GM19240 (cell line): ENCODE measurements around the genes HSPH1 and FRY.

- RRBS = no CpG with 5 or more reads among the region's 7 CpGs
Measured at GRCh38 chr13:30718854-30719529, 16.4 kb upstream of the ALOX5AP start.

- RRBS = no CpG with 5 or more reads among the region's 3 CpGs
Measured at GRCh38 chr13:30739601-30739985, 4.2 kb downstream of the ALOX5AP start.

DNA sequence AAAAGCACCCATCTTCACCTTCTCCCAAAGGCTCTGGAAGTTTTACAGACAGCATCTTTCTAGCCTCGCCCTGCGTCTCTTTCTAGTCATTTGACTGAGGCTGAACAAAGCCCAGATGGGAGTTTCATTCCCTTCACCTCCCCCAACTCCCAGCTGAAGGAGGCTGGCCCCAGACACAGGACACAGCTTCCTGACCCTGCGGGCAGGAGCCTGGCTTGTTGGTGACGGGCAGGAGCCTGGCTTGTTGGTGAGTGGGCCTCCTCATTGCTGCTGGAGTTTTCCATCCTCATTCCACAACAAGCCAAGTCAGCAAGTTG lies 74.8 kb downstream of the ALOX5AP start:
- RRBS = no CpG with 5 or more reads among the region's 4 CpGs

GRCh38 chr13:30835323-30836054 lies 70.6 kb upstream of the MEDAG start:
- RRBS = no CpG with 5 or more reads among the region's 16 CpGs

DNA sequence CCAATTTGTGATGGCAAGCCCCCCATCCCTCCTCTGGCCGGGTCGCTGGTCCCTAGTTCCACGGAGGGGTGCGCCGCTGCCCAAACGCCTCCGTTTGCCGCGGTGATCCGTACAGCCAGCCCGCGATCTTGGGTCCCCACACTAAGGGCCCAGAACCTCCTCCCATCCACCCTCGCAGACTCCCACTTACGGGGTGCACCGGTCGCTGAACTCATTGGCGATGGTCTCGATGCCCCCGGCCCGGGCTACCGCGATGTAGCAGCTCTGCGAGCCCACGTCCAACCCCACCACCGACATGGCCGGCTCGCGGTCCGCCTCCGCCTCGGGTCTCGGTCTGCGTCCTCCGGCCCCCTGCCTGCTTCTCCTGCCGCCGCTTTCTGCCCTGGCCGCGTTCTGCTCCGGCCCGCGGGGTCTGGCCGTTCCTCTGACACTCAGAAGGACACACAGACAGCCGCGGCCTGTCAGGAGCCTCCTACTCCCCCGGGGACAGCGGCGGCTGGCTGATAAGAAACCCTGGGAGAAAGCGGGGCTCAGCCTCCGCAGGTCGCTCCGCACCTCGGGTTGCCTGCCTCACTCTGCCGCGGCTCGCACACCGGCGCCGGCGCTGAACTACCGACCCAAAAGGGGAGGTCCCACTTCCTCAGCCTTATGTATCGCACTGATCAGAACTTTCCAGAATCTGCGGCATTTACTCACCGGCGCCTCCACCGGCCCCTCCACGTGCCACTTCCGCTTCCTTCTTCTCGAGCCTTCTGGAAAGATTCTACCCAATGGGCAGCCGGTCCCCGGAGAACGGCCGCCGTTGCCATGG lies at the start of gene HSPH1:
Gene HSPH1 (minus strand): TSS at position 619 of the 811 bp plus-strand sequence.
- RRBS = 1% methylated on average over 36 of the region's 73 CpGs

DNA sequence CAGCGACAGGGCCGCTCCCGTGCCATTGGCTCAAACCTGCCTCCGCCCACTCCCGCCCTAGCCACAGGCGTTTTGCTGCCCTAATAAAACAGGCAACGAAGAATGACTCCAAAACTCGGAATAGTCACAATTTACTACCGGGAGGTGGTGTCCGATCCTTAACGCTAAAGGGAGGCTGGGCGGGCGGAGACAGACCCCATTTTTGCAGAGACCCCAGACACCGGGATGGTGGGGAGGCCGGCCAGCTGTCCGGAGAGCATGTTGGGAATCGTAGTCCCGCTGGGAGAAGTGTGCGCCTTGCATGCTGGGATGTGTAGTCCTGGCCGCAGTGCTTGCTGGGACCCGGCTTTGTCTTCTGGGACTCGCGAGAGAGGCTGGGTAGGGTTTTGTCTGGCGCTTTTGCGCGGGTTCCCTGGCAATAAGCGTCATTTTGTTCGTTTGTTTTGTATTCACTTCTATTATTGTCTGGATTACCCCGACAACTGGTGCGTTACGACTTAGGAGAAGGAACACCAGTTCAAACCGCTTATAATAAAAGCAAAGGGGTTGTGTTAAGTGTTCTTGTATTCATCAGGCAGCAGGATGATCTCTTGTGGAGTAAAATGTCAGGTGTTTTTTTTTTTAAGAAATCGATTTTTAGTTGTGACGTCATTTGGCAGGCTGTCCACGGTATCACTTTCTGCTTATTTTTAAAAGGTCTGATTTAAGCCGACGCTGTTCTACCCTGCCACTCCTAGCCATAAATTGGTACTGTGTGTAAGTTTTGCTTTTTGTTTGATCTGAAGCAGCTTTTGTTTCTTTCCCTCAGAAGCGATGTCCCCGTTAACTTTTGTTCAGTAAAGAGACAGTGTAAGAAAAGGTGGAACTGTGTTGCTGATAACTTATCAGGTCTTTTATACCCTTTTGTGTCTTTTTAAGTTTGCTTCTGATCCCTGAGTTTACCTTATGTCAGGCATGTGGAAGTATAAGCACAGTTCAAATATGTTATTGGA lies 689 bp upstream of the HSPH1 start:
- RRBS = 1% methylated on average over 9 of the region's 39 CpGs

- RRBS = no CpG with 5 or more reads among the region's 5 CpGs
Measured at GRCh38 chr13:31201319-31201678, 1.5 kb downstream of the B3GLCT start.

DNA sequence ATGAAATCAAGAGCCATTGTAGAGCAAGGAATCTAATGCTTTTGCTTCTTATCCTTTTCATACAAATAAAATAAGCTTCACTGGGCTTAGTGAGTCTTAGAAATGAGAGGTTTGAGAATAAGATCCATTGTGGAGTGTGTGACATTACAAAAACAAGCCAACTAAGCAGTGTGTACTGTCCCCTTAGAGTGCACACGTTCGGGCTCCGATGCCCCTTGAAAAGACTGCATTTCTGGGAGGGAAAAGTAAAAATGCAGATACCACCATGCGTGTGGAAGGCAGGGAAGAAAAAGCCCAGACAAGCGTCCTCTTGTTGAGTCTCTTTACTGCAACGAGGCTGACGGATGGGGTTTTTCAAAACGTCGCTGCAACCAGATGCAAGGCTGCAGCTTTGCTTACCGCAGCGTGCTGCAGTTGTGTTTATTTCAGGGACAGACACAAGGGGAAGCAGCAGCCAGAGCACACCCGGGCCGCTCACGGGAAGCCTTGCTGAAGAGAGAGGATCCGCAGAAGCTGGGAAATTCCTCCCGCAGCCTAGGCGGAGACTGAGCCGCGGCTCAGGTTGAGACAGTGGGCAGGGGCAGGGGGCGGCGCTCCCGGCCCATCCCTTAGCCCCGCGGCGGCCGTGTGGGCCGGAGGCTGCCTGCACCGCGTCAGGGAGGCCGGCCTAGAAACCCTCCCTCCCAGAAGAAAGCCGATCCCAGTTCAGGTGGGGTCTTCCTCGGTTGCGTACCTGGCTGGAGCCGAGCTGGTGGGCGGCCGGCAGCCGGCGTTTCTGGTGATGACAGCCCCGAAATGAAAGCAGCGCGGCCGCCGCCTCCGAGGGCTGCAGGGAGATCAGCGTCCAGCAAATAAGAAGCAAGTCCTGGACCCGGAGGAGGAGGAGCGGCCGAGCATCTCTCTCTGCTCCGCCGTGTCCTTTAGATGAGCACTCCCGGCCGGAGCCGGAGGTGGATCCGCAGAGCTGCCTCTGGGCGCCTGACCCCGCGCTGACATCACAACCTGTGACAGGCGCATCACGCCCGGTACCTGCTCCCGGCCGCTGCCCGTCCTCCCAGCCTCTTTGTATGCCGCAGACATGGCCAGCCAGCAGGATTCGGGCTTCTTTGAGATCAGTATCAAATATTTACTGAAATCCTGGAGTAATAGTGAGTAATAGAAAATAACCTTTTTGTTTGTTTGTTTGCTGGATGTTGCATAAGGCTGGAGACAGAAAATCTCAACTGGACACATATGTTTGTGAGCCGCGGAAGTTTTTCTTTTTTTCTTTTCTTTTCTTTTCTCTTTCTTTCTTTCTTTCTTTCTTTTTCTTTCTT lies at the start of gene FRY:
Gene FRY (plus strand): TSS at position 1,057 of the 1,316 bp plus-strand sequence.
- RRBS = under 1% methylated on average over 21 of the region's 67 CpGs

DNA sequence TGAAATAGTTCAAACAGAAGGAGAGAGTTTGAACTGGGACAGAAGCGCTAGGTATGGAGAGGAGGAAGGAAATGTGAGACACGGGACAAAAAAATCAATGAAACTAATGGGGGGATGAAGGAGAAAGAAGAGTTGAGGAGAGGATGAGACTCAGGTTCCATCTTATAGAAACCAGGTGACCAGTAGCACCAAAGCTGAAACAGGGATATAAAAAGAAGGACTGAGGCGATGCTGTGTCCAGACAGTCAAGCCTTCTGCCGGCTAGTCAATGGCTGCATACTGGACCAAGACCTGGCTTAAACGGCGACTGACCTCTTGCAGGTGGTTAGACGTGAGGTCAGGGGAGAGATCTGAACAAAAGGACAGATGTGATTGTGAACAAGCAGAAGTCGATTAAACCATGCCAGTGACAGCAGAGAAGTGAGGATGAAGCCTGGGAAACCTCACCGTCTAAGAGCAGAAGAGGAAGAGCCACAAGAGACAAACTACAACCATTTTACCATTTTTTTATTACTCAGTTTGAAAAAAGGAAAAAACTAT lies 24.4 kb downstream of the ZAR1L start:
- RRBS = no CpG with 5 or more reads among the region's 9 CpGs

GRCh38 chr13:32298357-32298904 lies 16.7 kb downstream of the ZAR1L start:
- RRBS = no CpG with 5 or more reads among the region's 6 CpGs

DNA sequence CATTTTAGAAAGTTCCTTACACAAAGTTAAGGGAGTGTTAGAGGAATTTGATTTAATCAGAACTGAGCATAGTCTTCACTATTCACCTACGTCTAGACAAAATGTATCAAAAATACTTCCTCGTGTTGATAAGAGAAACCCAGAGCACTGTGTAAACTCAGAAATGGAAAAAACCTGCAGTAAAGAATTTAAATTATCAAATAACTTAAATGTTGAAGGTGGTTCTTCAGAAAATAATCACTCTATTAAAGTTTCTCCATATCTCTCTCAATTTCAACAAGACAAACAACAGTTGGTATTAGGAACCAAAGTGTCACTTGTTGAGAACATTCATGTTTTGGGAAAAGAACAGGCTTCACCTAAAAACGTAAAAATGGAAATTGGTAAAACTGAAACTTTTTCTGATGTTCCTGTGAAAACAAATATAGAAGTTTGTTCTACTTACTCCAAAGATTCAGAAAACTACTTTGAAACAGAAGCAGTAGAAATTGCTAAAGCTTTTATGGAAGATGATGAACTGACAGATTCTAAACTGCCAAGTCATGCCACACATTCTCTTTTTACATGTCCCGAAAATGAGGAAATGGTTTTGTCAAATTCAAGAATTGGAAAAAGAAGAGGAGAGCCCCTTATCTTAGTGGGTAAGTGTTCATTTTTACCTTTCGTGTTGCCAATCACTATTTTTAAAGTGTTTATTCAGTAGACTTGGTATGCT lies 25.4 kb downstream of the BRCA2 start:
- RRBS = no CpG with 5 or more reads among the region's 5 CpGs

- RRBS = no CpG with 5 or more reads among the region's 11 CpGs
Measured at GRCh38 chr13:32471364-32471853, 43.5 kb upstream of the N4BP2L1 start.

DNA sequence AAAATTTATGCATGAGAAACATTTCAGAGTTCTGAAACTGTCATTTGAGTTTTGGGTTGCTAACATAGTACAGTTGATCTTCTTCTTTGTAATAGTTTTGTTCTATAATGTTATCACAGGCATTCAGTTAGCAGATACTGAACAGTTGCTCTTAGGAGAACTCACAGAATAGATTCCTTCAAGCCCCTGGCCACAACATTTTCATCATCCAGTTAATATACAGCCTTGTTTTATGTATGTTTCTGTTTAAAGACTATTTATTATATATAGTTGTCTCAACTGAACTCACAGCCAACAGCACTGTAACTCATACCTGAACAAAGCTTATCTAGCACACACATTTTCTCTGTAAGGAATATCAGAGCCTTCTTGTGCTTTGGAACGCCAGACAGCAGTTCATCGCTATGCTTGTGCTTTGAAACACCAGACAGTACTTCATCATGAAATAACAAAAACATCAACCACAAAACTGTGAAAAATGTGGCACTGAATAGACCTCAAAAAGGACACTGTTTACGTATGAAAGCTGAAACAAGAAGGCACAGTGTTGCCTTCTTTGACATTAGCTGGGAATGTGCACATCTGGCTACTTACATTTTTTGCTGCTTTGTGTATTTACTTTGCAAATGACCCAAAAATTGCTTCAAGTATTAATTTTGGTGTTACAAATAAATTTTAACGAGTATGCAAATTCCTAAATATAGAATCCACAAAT lies 160.1 kb downstream of the PDS5B start:
- RRBS = no CpG with 5 or more reads among the region's 4 CpGs

DNA sequence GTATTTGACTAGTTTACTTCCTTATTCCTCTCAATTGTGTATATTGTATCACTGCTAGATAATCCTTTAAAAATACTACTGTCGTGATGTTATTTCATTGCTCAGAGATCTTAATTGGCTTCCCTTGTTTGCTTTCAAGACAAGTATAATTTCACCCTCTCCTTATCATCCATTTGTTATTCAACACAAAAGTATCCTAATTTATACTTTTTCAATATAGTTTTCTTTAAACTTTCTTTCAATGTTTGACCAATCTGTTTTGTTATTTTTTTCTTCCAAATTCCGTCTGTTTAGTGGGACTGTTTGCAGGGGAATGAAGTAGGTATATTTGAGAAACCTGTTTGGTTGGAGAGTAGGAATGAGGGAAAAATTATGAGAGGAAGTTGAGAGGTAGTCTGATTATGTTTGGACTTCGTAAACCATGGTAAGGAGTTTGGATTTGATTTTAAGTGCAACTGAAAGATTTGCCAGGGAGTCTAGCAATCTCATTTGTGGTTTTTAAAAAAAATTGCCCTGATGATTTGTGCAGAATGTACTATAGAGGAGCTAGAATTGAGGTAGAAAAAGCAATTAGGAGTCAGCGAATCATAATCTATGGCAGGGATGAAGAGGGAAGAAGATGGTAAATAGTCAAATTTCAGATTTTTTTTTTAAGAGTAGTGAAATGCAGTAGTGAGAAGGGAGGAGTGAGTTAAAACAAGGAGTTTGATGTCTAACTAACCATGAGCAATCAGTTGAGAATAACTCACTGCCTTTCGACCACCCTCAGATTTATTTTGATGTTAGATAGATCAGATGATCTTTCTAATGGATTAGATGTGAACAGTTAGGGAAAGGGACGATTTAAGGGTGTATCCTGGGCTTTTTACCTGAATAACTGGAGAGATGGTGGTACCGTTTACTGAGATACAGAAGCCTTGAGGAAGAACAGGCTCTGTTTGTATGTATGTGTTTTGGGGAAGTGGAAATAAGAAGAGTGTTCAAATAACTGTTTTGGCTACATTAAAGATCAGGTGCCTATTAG lies 176.8 kb downstream of the PDS5B start:
- RRBS = no CpG with 5 or more reads among the region's 7 CpGs

DNA sequence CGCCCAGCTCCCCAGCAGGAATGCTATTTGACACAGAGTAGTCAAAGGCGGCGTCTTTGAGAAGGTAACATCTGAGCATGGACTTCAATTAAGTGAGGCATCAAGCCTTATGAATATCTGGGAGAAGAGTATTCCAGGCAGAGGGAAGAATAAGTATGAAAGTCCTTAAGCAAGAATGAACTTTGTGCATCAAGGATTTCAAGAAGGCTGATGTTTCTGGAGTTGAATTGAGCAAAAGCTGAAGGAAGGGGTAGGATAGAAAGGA lies 194.1 kb downstream of the PDS5B start:
- RRBS = no CpG with 5 or more reads among the region's 3 CpGs

GRCh38 chr13:32969520-32969768 lies 46.8 kb upstream of the KL start:
- RRBS = no CpG with 5 or more reads among the region's 3 CpGs

DNA sequence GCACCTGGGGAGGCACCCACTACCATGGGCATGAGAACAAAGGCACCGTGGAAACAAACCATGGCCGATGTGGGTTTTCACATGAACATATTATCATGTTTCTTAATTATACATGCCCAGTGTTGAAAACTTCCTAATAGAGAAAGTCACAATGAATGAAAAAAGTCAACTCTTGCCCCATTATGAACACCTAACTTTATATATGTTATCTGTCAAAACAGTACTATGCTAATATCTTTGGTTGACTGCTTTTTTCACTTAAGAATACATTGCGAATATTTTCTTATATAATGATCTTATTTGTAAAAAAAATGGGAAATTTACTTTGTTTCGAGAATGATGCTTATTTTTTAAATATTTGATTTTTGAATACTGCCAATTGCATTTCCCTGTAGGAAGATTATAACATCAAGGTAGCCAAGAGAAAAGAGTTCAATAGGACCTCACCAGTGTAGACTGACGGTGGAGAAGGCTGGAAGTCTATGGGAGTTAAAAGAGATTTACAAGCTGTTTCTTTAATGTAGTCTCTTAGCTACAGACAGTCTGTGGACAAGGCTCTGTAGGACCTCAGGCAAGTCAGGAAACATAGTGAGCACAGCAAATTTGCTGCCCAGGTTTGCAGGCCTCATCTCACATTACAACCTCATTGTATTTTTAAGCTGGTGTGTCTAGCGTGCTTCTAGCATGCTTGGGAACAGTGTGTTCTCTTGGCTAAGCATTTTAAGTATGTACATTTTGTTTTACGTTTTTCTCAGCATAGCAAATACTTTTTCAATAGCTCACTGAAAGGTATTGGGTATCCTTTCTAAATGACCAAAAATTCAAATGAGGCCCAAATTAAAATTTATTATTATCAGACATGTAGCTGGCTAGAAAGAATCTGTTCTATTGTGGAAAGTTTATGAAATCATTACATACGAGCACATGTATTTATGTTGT lies 113.4 kb downstream of the STARD13 start:
- RRBS = no CpG with 5 or more reads among the region's 8 CpGs

- RRBS = no CpG with 5 or more reads among the region's 10 CpGs
Measured at GRCh38 chr13:33235760-33236542, 49.6 kb downstream of the STARD13 start.

DNA sequence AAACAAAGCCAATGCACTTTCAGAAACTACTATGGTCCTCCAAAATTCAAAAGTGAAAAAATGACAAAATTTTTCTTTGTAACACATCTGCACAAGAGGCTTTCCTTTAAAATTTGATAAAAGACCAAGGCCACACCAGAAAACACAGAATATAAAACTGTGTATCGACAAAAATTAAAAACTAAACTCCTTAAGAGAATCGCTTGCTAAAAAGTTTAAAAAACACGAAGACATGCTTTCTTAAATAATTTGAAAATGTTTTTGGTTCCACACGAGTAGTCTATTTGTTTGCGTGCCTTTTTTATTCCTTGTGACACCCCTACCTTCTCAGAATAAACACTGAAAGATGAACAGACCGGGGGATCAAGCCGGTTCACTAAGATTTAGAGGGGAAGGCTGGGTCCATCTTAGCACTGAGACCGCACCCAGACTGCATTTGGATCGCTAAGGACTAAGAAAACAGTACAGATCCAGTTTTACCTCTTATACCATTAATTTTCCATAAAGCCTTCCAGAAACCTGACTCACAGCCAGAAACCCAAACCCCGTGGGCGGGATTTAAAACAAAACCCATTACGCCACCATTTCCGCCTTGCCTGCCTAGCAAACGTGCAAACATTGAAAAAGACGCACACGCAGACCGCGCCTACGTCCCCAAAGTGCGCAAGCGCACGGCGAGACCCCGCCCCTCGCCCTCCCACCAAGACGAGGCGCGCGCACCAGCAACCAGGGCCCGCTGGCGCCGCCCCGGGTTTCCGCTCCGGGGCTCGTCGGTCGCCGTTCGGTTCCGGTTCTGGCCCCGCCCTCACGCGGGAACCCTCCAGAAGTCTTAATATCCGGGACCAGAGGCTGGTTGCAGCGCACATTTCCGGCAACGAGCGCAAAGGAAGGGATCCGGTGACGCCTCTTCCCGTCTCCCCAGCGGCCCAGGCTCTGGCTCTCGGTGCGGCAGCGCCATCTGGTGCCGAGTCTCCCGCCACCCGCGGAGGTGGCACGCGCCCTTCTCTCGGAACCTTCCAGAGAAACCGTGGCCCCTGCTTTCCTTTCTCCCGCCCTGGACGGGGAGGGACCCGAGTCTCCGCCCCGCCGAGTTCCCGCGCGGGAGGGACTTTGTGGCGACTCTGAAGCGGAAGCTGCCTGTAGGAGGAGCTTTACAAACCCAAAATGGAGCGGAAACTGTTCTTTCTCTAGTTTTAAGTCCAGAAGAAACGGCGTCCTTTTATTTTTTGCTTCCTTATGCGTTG lies 256.7 kb upstream of the STARD13 start:
- RRBS = 10% methylated on average over 3 of the region's 79 CpGs